Bile duct (tissue), 1 donor: ENCODE results near the genes LGALS3 and CCDC198.

DNA sequence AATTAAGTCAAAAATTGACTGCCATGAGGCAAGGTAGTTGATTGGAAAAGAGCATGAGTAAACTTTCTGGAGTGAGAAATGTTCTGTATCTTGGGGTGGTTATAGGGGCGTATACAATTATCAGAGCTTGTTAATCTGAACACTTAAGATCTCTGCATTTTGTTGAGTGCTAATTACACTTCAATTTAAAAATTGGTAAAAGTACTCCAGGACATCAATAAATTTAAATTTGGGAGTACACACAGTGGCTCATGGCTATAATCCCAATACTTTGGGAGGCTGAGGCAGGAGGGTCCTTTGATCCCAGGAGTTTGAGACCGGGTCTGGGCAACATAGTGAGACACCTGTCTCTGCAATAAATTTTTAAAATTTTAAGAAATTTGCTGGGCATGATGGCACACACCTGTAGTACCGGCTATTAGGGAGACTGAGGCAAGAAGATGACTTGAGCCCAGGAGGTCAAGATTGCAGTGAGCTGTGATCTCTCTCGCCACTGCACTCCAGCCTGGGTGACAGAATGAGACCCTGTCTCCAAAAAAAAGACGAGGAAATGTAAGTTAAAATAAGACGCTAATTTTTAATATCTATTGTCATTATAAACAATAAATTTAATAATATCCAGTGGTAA is 9.3 kb downstream of the MAPK1IP1L start:
- PRO-cap: no peak

- PRO-cap: no peak
These were observed 3.6 kb upstream of the LGALS3 start for GRCh38 chr14:55125385-55125944.

DNA sequence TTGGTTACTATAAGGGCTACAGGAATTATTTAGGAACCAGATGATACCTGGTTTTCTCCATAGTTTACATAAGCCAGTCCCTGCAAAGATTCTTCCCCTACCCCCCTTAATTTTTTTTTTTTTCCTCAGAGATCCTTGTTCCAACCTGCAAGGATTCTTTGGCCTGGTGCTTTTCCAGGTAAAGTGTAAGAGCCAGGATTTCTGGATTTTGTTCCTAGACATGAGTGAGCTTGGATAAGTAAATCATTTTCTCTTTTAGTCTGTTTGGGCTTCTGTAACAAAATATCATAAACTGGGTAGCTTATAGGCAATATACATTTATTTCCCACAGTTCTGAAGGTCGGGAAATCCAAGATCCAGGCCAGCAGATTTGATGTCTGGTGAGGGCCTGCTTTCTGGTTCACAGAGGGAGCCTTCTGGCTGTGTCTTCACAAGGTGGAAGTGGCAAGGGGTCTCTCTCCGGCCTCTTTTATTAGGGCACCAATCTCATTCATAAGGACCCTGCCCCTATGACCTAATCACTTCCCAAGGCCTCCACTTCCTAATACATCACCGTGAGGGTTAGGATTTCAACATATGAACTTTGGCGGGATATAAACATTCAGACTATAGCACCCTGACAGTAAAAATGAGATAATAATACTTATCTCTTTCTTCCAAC is 873 bp upstream of the LGALS3 start:
- PRO-cap: no peak

DNA sequence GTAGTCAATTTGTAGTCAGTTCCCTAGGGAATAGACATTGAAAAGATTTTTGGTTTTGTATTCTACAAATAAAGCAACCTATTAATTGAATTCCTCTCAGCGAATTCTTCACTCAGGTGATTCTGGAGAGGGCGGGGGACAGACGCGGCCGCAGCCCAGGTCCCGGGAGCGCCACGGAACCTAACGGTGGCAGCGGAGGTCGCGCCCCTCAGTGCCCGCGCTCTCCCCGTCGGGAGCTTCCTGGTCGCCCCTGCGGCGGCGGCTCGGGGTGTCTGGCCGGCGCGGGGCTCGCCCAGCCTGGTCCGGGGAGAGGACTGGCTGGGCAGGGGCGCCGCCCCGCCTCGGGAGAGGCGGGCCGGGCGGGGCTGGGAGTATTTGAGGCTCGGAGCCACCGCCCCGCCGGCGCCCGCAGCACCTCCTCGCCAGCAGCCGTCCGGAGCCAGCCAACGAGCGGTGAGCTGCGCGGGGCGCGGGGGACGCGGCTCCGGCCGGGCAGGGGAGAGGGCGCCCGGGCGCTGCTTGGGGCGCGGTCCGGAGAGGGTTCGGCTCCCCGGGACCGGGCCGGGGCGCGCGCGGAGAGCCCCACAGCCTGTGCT is at the start of gene LGALS3:
LGALS3 (plus strand) TSS at position 405 of the 596 bp plus-strand sequence.
- PRO-cap: unidirectional peak, plus-strand start at position 119 of the sequence; bidirectional peak, plus-strand start at position 238 of the sequence, minus-strand start at position 242 of the sequence; bidirectional peak, plus-strand start at position 446 of the sequence, minus-strand start at position 316 of the sequence

DNA sequence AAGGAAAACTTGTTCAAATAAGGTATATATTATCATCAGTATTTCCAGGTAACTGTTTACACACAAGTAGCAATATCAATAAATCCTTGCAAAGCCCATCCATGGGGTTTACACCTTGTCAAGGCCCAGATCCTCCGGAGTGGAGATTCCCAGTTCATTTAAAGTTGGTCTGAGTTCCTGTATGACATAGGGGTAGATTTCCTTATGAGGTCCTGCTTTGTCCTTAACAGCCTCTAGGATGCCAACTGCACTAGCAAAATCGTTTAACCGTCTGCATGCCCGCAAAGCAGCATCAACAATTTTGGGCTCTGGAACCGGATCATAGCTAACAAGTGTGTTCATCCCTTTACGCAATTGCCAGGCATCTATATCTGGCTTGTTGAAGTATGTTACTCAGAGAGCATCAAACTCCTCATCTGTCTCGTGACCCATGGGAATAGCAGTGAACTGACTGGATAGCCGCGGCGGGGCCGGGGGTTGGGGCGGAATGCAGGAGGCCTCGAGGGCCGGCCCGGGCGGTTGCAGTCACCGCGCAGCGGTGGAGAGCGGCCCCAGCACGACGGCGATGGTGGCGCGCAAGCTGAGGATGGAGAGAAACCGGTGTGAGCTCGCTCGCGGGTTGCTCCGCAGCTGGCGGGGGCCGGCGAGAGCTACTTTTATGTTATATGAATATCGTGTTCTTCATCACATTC is 30.6 kb upstream of the FBXO34 start:
- PRO-cap: no peak

DNA sequence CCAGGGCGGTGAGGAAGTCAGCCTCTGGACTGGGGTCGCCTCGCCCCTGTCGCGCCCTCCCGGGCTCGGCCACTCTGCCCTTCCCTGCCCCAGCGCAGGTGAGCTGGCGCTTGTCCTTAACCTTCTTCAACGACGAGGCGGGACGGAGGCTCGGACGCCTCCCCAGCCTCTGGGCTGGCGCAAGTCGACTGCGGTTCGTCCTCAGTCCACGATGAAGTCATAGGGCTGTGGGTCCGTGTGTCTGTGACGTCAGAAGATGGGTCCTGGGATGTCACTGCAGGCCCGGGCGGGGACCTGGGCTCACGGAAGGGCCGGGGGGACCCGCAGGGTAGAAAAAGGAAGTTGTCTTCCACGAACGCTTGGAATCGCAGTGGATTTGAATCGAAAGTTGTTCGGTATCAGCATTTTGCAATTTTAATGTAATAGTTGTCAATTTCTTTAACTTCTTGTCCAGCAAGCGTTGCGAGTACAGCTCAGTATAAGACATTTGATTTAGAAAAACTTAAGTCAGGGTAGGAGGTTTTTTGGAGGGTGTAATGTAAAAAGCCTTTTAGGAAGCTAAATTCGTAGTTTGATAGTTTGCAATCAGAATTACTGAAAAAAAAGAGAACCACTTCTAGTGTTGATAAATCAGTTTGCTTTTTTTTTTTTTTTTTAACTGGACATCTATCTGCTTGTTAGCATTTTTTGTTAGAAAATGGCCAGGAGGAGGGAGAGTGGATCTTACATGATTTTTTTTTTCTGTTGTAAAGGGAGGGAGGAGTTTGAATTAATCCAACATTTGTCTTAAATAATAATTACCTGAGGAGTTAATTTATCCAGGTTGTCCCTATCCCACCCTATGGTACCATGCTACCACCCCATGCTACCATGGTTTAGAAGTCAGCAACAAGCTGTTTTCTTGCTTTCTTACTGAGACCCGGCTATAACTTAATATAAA is 936 bp downstream of the FBXO34 start:
- PRO-cap: bidirectional peak, plus-strand start at position 345 of the sequence, minus-strand start at position 192 of the sequence

GRCh38 chr14:55291158-55291924 is 20.1 kb downstream of the FBXO34 start:
- PRO-cap: no peak

GRCh38 chr14:55330211-55330556 is 59.0 kb downstream of the FBXO34 start:
- PRO-cap: no peak

DNA sequence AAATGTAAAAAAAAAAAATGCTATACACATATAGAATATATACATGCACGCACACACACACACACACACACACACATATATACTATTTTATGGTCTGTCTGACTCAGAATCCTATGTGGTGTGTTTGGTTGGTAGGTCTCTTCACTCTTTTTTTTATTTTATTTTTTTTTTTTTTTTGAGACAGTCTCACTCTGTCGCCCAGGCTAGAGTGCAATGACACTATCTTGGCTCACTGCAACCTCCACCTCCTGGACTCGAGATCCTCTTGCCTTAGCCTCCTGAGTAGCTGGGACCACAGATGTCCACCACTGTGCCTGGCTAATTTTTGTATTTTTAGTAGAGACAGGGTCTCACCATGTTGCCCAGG is 65.6 kb downstream of the FBXO34 start:
- PRO-cap: no peak

DNA sequence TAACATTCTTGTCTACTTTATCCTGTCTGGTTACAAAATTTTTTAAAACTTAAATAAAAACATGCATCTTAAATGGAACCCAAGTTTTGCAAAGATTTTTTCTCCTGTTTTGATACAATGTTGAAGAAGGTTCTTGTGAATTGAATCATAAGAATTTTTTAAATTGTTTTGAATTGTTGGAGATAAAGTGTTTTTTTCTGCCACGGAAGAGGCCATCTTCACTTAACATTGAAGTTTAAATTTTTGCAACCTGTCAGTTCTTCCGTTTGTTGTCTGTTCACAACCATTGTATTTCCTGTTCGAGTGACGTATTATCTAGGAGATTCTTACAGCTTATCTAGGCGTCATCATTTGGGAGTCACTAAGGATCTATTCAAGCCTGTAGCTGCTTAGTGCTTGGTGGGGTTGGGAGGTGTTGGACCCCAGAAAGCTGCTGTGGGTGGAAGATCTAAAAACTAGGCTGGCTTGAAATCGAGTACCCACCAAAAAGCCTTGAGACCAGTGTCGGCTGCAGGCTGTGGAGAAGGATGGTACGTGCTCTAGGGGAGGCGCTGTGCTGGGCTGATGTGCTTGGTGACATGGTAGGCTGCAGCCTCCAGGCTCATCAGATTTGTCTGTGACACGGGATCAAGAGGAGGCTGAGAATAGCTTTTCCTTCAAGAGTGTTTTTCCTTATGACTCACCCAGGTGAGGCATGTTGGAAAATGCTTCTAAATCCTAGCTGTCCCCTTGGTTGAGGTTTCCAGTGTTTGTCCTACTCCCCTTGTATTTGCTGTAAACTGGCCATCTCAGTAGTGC is 57.9 kb downstream of the ATG14 start:
- PRO-cap: no peak

GRCh38 chr14:55463419-55463717 is 23.0 kb upstream of the TBPL2 start:
- PRO-cap: no peak

DNA sequence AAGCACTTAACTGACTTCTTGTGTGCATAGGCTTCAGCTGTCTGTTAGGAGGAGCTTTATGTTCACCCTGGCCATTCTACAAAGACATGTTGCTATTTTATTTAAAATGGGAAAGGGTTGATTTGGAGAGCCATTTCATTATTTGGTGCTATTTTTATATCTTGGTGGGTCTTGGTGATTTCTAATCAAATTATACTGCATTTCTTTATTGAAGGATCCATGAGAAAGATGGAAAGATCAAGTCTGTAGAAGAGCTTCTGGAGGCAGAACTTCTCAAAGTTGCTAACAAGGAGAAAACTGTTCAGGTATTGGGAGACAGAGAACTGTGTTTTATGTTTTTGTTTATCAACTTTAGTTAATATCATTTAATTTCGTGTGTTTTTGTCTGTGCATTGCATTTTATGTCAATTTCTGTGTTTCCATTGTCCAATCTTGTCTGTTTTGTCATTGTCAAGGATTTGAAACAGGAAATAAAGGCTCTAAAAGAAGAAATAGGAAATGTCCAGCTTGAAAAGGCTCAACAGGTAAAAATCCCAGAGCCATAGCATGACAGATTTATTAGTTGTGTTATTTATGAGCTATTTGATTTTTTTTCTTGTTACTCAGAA is 70.2 kb downstream of the KTN1 start:
- PRO-cap: no peak

GRCh38 chr14:55697856-55698327 is 117.9 kb downstream of the KTN1 start:
- PRO-cap: no peak

DNA sequence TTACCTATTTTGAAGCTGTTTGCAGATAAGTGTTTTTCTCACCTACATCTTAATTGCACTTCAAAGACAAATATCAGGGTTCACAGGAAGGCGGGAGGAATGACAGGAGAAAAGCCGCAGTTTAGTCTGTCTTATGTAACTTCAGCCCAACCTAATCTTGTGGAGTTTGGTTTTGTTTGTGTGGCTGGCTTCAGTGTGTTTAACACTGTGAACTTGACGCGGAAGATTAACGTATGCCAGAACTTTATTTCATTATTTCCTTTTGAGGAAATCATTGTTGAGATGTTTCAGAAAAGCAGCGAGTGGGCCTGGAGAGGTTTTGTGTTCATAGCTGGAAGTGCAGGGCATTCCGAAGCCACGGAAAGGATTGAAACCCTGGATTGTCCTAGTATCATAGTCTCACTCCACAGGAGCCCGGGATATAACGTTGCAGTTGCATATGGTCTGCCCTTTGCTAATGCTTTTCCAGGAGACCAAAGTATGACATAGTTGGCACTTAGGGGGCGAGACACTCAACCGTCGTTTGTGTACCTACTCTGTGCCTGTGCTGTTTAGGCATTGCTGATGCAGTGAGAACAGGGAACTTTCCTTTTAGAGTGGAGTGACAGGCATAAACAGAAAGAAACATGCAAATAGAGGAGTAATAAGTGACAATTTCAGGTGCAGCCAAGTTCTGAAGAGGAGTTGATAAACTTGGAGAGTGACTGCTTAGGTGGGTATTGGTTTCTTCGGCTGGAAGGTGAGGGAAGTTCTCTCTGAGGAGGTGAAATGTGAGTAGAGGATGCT is 2.1 kb downstream of the PELI2 start:
- PRO-cap: bidirectional peak, plus-strand start at position 311 of the sequence, minus-strand start at position 209 of the sequence

DNA sequence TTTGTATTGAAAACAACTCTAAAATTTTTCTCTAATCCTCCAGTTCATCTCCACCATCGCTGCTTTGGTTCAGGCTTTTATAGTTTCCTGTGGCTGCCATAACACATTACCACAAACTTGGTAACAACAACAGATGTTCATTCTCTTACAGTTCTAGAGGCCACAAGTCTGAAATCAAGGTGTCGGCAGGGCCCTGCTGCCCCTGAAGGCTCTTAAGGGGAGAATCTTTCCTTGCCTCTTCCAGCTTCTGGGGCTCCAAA is 55.1 kb downstream of the PELI2 start:
- PRO-cap: no peak

GRCh38 chr14:56198769-56199950 is 80.9 kb downstream of the PELI2 start:
- PRO-cap: no peak

DNA sequence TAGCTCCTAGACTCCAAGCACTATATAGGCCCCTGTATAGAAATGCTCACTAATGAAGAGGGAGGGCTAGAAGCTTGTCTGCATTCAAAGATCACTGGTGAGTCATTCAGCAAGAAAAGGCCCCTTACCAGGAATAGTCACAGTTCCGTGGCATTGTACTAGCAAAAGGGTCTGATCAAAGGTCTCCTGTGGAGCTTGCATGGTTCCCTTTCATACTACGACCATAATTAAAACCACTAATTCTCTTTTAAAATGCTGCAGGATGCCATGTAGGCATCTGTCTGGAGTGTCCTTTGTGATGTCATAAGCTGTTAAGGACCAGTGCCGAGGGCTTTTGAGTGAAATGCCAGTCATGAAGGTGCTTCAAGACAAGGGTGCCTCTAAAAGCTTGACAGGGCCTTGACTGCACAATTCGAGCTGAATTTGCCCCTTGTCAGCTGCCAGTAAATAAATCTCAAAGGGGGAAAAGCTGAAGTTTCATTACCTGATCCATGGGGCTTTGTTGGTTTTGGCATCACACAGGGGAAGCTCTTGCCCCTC is 69.0 kb downstream of the TMEM260 start:
- PRO-cap: no peak

- PRO-cap: no peak
These were observed 1.6 kb downstream of the OTX2 start for GRCh38 chr14:56808189-56809546.

- PRO-cap: no peak
These were observed 45.6 kb upstream of the OTX2 start for GRCh38 chr14:56855704-56856451.

GRCh38 chr14:57493432-57494155 is at the start of gene CCDC198:
Gene CCDC198, minus strand, starts transcription at chr14:57493857.
- PRO-cap: unidirectional peak, minus-strand start at chr14:57493851